ENCODE results near the gene RIOK3.

- PRO-cap, 2 experiments, result no peak in any of the 2 experiments
- RAMPAGE, long total RNA, 4 experiments, result no peak in any of the 4 experiments
Observed at GRCh38 chr18:22471408-22472250, 53.9 kb upstream of the CTAGE1 start.

GRCh38 chr18:22490641-22490973, 72.9 kb upstream of the CTAGE1 start:
- PRO-cap, 2 experiments, result no peak in any of the 2 experiments
- RAMPAGE, long total RNA, 4 experiments, result no peak in any of the 4 experiments

GRCh38 chr18:22517311-22517893, 99.7 kb upstream of the CTAGE1 start:
- PRO-cap, 2 experiments, result no peak in any of the 2 experiments
- RAMPAGE, long total RNA, 4 experiments, result no peak in any of the 4 experiments

- PRO-cap, 2 experiments, result no peak in any of the 2 experiments
- RAMPAGE, long total RNA, 4 experiments, result no peak in any of the 4 experiments
Observed at GRCh38 chr18:22609431-22610188, 191.9 kb upstream of the CTAGE1 start.

GRCh38 chr18:22704394-22704634, 228.8 kb upstream of the RBBP8 start:
- PRO-cap, 2 experiments, result no peak in any of the 2 experiments
- RAMPAGE, long total RNA, 4 experiments, result no peak in any of the 4 experiments

DNA sequence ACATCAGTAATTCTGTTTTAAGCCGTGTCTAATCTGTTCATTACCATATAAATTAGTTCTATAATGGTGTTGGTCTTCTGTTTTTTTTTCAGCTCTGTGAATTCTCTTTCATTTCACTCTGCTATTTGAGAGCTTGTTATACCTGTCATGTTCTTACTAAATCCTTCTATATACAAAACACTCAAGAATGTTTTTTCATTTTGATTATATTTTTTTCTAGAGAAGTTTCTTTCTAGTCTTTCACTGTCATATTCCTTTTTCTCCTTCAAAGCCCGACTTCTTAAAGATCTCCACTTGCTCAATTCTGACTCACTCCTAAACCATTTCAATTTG, 111.3 kb upstream of the RBBP8 start:
- PRO-cap, 2 experiments, result no peak in any of the 2 experiments
- RAMPAGE, long total RNA, 4 experiments, result no peak in any of the 4 experiments

- PRO-cap, 2 experiments, result no peak in any of the 2 experiments
- RAMPAGE, long total RNA, 4 experiments, result no peak in any of the 4 experiments
Observed at GRCh38 chr18:23106528-23107114, 28.7 kb upstream of the CABLES1 start.

DNA sequence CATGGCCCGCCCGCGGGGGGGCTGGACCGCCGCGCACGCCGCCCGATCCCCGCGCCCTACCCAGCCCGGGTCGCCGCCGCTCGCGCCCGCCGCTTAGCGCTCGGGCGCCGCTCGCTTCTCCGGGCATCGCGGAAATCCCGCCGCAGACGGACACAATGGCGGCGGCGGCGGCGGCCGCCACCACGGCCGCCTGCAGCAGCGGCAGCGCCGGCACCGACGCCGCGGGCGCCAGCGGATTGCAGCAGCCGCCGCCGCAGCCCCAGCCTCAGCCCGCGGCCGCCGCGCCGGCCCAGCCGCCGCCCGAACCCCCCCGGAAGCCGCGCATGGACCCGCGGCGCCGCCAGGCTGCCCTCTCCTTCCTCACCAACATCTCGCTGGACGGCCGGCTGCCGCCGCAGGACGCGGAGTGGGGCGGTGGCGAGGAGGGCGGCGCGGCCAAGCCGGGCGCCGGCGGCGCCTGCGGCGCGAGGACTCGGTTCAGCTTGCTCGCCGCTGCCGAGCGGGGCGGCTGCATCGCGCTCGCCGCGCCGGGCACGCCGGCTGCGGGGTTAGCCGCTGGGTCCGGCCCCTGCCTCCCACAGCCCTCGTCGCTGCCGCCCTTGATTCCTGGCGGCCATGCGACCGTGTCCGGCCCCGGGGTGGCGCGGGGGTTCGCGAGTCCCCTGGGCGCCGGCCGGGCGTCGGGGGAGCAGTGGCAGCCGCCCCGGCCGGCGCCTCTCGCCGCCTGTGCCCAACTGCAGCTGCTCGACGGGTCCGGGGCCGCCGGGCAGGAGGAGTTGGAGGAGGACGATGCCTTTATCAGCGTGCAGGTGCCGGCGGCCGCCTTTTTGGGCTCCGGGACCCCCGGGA, 547 bp downstream of the CABLES1 start:
- PRO-cap, 2 experiments, result peak in 1 of 2 experiments; most common plus-strand start position 397 of the sequence (in 1); most common minus-strand start position 289 of the sequence (in 1)
- RAMPAGE, long total RNA, 4 experiments, result no peak in any of the 4 experiments

DNA sequence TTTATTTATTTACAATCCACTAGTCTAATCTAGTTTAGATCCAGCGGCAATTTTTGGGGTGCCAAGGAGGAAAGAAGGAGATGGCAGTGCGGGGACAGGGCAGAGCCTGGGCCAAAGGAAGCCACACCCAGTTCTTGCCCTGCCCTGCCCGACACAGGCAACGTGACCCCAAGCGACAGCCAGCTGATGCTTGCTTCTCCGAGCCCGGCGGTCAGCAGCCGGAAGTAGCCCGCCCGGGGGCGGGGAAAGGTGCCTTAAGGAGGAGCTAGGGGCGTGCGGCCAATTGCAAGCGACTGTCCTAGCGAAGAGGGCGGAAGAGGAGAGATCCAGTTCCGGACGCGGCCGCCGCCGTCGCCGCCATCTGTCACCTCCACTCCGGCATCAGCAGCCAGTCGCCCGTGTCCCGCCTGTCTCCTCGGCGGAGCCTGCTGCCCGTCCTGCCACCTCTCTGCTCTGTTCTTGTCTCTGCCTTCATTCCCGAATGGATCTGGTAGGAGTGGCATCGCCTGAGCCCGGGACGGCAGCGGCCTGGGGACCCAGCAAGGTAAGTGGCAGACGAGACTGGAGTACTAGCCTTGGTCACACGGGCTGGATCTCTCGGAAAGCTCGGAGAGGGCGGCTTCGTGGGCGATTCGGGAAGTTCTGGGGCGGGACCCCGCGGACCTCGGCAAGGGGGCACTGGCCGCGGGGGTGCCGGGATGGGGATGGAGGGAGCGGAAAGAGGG, at the start of gene RIOK3:
Gene RIOK3 (plus strand): TSS at position 329 of the 725 bp plus-strand sequence.
- PRO-cap, 2 experiments, result peak in 2 of 2 experiments; most common plus-strand start position 282 of the sequence (in 1); most common minus-strand start position 185 of the sequence (in 1)
- RAMPAGE, long total RNA, 4 experiments, result start-site peak on the plus strand in 4 of 4 experiments, centred at positions 347 to 356 of the sequence, 60 to 443 reads per replicate

- PRO-cap, 2 experiments, result no peak in any of the 2 experiments
- RAMPAGE, long total RNA, 4 experiments, result no peak in any of the 4 experiments
Observed at GRCh38 chr18:23495611-23496308, 7.6 kb upstream of the RMC1 start.

DNA sequence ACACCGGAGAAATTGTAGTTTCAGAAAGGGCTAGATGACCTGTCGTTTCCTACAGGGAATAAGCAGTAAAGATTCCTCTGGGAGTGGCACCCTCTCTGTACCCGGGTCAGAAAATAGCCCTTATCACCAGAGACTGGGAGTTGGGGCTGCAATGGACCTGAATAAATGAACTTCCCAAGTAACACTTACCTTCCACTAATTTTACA, 820 bp upstream of the RMC1 start:
- PRO-cap, 2 experiments, result no peak in any of the 2 experiments
- RAMPAGE, long total RNA, 4 experiments, result no peak in any of the 4 experiments

- PRO-cap, 2 experiments, result no peak in any of the 2 experiments
- RAMPAGE, long total RNA, 4 experiments, result no peak in any of the 4 experiments
Observed at GRCh38 chr18:23585906-23586195, 455 bp downstream of the NPC1 start.

DNA sequence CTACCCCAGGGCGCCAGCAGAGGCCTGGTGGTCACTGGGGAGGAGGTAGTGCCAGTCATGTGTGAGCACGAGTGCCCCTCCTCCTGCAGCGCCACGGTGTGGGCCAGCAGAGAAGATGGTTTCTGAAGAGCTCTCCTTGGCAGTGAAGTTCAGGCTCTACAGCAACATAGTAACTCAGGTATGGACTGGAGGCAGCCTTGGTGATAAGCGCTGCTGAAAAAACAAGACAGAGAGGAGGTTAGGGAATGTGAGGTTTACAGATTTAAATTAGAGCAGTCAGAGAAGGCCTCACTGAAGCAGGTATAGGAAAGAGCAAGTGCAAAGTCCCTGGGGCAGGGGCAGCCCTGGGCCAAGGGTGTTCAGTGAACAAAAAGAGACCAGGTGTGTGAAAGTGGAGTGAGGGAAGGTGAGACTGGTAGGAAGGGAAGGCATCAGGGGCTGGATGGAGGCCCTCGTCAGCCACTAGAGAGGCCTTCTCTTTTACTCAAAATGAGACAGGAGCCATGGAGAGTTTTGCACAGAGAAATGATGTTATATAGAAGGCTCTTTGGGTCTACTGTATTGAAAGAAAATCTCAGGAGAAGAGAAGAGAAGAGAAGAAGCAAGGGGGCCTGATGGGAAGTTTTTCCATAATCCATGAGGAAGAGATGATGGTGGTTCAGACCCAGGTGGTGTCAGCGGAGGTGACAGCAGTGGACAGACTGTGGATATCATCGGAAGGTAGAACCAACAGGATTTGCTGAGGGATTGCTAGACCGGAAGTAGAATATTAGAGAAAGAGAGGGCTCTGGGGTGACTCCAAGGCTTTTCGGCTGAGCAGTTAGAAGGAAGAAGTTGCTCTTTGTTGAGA, 89.7 kb downstream of the LAMA3 start:
- PRO-cap, 2 experiments, result no peak in any of the 2 experiments
- RAMPAGE, long total RNA, 4 experiments, result start-site peak on the plus strand in 2 of 4 experiments, centred at positions 213 to 557 of the sequence, 19 to 24 reads per replicate

- PRO-cap, 2 experiments, result no peak in any of the 2 experiments
- RAMPAGE, long total RNA, 4 experiments, result start-site peak on the plus strand in 1 of 4 experiments, at chr18:23928181-23928217 at its widest, 30 reads per replicate
Observed at GRCh38 chr18:23927843-23928346, 86.7 kb upstream of the TTC39C start.

GRCh38 chr18:24001378-24001816, 13.2 kb upstream of the TTC39C start:
- PRO-cap, 2 experiments, result no peak in any of the 2 experiments
- RAMPAGE, long total RNA, 4 experiments, result no peak in any of the 4 experiments

GRCh38 chr18:24988411-24988847, 363.5 kb downstream of the ZNF521 start:
- PRO-cap, 2 experiments, result no peak in any of the 2 experiments
- RAMPAGE, long total RNA, 4 experiments, result no peak in any of the 4 experiments

- PRO-cap, 2 experiments, result no peak in any of the 2 experiments
- RAMPAGE, long total RNA, 4 experiments, result no peak in any of the 4 experiments
Observed at GRCh38 chr18:25284778-25285570, 67.0 kb downstream of the ZNF521 start.

DNA sequence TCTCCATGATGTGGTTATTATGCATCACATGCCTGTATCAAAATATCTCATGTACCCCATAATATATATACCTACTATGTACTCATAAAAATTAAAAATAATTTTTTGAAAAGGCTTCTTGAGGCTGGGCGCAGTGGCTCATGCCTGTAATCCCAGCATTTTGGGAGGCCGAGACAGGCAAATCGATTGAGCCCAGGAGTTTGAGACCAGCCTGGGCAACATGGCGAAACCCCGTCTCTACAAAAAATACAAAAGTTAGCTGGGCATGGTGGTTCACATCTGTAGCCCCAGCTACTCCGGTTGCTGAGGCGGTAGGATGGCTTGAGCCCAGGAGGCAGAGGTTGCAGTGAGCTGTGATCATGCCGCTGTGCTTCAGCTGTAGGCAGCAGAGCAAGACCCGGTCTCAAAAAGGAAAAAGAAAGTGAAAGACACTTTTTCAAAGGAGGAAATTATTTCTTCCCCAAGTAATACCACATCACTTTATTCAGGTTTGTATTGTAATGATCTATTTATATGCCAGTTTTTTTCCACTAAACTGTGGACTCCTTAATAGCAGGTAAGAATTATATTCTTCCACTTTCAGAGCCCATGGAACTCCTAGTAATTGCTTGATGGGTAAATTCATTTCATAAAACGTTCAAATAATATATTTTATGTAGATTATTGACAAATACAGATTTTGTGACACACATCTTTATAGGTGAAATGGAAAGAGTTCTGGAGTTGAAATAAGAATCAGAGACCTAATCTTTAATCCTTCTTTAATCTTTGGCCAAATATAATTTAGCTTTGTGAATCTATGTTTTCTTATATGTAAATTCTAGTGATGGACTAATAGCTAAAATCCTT, 35.7 kb upstream of the TAF4B start:
- PRO-cap, 2 experiments, result no peak in any of the 2 experiments
- RAMPAGE, long total RNA, 4 experiments, result no peak in any of the 4 experiments

DNA sequence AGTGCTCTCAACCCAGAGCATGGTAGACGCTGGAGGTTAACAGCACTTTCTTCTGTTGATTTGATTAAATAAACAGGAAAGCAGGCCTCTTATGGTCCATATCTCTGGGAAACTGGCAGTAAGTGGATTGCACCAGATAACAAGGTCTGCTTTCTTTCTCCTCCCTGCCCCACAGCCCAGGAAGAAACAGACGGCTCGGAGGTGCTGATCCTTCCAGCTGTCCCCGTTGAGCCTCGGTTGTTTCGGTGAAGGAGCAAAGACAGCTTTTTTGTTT, 100.8 kb upstream of the KCTD1 start:
- PRO-cap, 2 experiments, result no peak in any of the 2 experiments
- RAMPAGE, long total RNA, 4 experiments, result no peak in any of the 4 experiments

DNA sequence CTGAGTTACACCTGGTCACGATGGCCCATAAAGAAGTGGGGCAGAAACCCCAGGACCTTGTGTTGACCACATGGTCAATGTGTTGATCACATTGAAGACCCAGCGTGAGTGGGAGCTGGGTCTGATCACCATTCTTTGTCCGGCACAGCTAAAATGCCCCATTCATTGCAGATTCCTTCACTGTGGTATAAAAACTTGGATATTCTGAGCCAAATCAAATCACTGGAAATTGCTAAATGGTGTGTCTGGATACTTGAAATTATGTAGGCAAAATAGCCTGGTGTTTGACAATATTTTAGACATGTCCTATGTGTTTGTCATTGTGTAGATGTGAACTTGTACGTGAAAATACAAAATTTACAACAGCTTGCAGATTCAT, 117.0 kb upstream of the KCTD1 start:
- PRO-cap, 2 experiments, result no peak in any of the 2 experiments
- RAMPAGE, long total RNA, 4 experiments, result no peak in any of the 4 experiments

Measured in upper lobe of left lung (tissue), 5 donors.